GM23338 (cell line): ENCODE measurements around a stretch of chr15.

DNA sequence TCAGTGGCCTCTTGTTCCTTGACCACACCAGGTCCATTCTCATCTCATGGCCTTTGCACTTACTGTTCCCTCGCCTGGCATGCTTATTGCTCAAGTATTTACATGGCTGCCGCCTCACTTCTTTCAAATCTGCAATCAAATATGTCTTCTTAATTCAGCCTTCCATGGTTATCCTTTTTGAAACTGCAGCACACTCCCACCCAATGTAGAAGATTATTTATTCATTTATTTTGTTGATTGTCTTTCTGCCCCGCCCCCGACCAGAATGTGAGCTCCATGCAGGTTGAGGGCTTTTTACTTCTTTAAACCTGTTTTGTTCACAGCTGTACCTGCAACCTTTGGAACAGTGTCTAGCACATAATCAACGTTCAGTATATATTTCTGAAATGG is 30.6 kb downstream of the ATP8B4 start:
- PRO-cap, result no peak
- RAMPAGE, long total RNA, result no peak

DNA sequence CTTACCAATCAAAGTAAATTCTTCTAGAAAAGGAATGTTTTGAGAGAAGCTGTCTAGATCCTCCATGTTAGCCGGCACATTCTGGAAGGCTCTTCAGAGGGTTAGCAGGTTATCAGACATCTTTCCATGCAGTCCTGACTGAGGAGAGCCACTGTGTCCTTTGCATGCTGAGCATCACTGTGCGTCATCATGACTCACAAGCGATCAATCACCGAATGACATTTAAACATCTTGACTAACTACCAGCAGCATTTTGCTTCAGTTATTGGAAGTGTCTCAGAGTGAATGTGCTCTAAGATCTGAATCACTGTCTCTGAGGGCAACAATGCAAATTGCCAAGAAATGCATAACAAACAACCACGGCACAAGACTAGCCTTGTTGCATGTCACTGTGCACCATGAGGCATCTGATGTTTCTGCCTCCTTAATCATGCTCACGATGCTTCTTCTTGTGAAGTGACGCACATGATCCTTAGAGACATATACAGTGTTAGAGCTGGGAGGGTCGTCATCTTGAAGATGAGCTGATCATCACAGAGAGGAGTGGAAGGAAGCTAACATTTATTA is 18.3 kb upstream of the ATP8B4 start:
- PRO-cap, result no peak
- RAMPAGE, long total RNA, result no peak

DNA sequence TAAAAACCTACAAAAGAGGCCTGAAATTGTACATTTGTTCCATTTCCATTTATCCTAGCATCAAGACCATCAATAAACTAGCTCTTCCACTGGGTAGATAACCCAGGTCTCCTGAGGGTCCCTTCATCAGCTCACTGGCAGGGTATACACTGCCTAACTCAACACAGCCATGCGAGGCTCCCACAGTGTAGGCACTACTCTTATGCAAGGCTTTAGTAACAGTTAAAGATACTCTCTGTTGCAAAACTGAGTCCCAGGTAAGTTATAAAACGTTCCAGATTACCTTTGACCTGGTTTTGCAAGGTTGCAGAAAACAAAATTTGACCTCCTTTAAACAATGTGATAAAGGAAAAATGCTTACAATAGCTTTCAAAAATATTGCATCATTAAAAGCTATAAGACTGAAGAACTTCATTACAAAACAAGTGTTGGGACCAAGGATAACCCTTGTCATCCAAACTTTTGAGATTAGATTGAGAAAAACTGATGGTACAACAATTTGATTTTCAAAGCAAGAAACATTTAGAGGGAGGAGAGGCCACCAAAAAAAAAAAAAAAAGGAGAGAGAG is 5.5 kb downstream of the SLC27A2 start:
- PRO-cap, result no peak
- RAMPAGE, long total RNA, result no peak

- PRO-cap, result no peak
- RAMPAGE, long total RNA, result no peak
These were observed 11.0 kb downstream of the GABPB1 start for GRCh38 chr15:50343899-50344538.

DNA sequence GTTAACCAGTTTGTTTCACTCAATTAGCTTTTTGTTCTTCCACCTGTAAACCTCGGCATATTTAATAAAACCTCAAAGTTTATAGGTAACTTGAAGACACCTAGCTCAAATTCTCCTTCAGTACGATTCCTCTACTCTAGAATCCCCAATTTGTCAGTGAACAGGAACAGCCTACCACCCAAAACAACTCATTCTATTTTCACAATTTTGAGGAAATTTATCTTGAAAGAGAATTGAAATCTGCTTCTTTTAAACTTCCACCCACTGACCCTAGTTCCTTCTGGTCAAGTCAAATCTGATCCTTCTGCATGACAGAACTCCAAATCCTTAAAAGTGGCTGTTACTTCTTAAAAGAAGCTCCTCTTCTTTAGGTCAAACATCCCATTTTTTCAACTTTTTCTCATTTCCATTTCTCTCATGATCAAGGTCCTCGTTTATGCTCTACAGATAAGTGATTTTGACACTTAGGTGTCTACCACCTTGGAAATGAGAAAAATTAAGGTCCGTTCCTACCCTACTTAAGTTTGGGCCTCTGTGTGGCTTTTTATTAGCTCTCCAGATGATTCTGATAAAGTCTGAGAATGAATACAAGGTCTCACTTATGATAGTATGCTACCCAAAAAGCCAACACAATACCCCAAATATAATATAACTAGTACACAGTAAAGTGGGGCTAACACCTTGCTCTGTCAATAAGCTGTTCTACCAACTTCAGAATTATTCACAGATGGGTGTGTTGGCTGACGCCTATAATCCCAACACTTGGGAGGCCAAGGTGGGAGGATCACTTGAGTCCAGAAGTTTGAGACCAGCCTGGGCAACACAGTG is 4.2 kb downstream of the GABPB1 start:
- PRO-cap, result no peak
- RAMPAGE, long total RNA, result no peak

DNA sequence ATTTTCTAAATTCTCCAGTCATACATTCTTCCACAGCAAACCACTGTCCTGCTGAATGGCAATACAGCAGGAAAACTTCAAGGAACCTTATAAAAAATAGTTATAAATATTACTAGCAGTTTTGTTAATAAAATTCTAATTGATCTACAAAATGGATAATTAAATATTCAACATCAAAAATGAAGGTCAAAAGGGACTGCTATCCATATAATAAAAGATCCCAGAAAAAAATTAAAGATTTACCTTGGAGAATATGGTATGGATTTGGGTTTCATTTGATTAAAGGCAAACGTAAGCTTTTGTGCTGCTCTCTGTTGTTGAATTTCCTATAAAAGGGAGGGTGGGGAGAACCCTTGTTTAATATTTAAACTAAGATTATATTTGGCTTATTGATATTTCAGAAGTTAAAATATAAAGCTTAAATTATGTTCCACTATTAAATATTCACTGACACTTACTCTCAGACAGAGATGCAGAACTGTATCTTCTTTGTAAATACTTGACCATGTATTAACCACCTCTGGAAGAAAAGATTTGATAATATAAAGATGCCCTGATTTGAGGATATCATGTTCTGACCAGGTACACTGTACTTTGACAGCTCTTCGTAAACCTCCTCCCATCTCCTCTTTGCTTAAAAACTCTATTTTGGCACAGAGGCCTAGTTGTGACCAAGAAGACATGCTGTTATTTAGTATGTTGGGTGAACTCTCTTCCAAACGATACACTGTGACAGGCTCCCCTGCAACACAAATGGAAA is 28.1 kb upstream of the USP50 start:
- PRO-cap, result no peak
- RAMPAGE, long total RNA, result no peak

DNA sequence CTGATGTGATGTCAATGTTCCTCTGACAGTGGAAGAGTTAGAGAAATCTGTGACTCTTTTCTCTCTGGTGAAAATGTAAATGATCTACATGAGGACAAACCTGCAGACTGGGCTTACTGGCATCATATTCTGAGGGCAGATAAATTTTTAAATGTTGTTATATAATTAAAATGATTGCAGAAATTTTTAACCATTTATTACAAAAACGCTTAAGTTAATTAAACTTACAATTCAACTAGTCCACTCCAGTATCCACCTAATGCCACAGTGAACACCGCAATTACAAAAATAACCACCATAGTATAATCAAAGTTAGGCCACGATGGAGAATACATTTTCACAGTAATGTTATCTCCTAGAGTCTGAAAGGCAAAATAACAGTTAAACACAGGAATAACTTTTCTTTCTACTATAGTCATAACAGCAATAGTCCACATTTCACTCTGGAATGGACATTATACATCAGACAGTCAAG is 18.2 kb downstream of the SPPL2A start:
- PRO-cap, result no peak
- RAMPAGE, long total RNA, result no peak

GRCh38 chr15:50764417-50764934 is 1.0 kb downstream of the SPPL2A start:
- PRO-cap, result no peak
- RAMPAGE, long total RNA, result no peak

- PRO-cap, result bidirectional peak, plus-strand start at chr15:50908908, minus-strand start at chr15:50908934; bidirectional peak, plus-strand start at chr15:50908955, minus-strand start at chr15:50908968
- RAMPAGE, long total RNA, result no peak
These were observed 258 bp downstream of the AP4E1 start for GRCh38 chr15:50908861-50909020.

DNA sequence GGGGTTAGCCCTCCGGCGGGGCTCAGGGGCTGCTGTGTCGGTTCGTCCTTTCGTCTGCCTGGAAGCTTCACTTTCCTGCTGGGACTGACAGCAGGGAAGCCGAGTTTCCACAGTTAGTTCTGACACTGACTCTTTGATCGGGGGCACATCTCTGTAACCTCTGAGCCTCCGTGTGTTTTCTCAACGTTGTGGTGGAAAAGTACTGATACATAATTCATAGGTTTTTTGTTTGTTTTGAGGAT is 459 bp downstream of the AP4E1 start:
- PRO-cap, result bidirectional peak, plus-strand start outside the sequence, minus-strand start at position 127 of the sequence
- RAMPAGE, long total RNA, result no peak

DNA sequence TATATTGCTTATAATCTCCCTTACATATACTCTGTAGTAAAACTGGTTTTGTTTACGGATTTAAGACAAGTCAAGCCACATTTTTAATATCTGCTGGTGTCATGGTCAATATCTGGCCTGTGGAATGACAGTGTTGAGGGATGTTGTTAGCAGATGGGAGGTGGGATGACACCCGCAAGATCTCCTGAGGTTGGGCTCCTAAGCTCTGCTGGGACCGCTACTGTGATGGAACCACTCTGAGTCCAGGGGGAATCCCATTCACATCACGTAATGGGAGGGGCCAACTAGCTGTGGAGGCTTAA is 18.6 kb downstream of the TNFAIP8L3 start:
- PRO-cap, result no peak
- RAMPAGE, long total RNA, result no peak

DNA sequence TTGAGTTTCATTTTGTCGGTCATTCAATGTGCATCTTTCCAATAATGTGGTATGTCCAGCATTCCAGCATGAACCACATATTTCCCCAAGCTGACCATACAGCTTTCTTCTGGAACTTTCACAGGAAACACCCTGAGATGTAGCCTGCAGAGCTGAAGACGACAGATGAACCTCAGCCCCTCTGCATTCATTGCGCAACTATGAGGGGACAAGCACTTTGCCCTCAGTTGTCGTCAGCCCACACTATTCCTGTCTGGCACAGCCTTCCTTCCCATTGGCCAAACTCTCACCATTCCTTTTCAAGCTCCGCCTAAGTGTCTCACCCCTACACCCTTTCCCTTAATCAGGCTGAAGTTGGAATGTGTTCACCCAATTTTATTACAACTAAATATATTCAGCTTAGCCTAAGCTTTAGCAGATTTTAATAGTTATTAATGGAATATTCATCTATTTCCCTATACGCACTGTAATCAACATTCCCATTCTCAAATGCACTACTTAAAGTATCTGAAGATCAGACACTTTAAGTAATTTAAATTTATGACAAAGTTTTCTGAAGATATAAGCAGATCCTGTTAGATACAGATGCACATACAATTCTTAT is 19.4 kb downstream of the CYP19A1 start:
- PRO-cap, result no peak
- RAMPAGE, long total RNA, result no peak

DNA sequence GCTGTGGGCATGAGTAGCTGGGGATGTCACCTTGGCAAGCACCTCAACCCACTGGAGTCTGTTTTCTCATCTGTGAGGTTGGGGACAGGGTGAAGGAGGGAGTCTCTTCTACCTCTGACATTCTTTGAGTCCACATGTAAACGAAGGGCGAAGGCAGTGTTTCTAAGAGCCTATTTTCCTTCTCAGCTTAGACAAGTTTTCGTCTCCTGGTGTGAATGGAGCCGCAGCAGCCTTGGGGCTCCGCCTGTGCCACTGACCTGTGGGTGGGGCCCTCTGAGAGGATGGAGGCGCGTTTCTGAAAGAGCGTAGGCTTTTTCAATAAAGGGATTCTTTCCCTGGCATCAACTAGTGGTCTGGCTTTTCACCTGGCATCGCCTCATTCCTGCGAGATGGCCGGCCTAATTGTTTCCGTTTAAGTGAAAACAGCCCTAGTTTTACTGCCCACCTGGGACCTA is 736 bp downstream of the GLDN start:
- PRO-cap, result no peak
- RAMPAGE, long total RNA, result no peak

DNA sequence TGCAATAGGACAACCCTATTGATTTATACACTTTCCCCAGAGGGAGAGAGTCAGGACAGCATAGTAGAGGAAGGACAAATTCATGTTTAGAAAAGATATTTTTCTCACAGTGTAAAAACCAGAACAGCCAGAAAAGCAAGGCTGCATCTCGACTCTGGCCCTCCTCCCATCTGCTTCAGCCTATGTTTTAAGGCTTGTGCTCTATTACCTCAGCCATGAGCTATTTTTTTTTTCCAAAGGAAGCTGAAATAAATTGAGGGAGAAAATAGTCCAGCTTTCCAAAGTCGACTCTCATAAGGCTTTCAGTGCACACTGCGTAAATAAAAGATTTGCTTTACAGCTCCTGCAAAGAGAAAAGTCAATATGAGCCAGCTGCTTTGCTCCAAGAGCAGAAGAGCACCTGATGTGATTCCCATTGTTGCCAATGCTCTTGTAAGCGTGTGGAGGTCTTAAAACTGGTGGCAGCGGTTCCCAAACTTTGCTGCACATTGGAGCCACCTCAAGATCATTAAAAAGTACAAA is 26.7 kb downstream of the SCG3 start:
- PRO-cap, result no peak
- RAMPAGE, long total RNA, result no peak

DNA sequence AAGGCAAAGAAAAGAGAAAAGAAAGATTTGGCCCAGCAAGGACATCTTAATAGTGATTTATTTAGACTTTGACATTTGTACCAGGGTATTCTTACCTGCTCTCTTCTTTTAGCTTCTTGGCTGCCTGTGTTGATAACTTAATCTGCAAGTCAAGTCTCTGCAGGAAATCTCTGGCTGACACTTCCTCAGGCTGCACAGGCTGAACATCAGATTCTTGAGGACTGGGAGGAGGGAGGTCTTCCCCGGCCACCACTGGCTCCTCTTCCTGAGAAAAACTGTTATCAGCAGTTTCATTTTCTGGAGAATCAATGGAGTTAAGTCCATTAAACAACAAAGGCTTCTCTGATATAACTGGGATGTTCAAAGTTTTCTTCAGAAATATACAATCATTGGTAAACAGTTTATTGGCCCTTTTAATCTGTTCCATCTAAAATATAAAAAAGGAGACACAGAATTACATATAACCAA is 12.7 kb downstream of the LYSMD2 start:
- PRO-cap, result no peak
- RAMPAGE, long total RNA, result no peak

GRCh38 chr15:52019379-52020060 is 501 bp downstream of the MAPK6 start:
- PRO-cap, result bidirectional peak, plus-strand start at chr15:52019986, minus-strand start at chr15:52020013
- RAMPAGE, long total RNA, result no peak

DNA sequence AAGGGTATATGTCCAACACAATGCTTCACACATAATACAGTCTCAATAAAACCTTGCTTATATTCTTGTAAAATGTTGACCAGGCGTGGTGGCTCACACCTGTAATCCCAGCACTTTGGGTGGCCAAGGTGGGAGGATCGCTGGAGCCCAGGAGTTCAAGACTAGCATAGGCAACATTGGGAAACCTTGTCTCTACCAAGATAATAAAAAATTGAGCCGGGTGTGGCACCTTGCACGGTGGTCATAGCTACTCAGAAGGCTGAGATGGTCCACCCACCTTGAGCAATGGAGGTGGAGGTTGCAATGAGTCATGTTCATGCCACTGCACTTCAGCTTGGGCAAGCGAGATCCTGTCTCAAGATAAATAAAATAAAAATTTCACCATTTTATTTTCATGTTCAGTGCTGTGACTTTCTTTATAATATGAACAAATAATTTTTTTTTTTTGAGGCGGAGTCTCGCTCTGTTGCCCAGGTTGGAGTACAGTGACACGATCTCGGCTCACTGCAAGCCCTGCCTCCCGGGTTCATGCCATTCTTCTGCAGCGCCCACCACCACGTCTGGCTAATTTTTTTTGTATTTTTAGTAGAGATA is 12.6 kb downstream of the MAPK6 start:
- PRO-cap, result no peak
- RAMPAGE, long total RNA, result no peak

DNA sequence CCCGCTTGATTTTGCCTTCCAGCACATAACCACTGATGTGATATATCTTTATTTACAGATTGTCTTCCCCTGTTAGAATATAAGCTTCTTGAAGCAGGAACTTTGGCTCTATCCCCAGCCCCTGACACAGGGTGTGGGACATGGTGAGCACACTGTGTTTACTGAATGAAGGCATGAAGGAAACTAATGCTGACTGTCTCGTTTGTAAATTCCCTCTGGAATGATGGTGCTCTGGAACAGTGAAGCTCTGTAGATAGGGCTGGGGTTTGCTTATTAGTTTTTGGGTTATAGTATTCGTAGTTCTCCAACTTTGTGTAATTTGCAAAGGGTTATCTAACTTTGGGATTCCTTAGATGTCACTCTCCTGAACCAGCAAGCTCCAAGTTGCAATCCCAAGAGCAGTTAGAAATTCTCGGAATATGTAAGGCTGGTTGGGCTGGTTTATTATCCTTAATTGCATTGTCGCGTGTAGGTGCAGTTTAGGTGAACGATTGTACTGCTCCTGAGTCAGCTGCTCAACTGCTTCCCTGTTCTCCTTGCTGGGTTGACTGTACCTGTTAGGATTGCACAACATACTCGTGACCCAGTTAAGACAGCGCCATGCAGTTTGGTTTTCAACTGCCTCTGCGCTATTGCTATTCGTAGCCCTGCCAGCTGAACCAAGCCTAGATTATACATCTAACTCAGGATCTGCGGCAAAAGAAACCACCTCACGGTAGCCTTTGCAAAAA is 41.2 kb downstream of the BCL2L10 start:
- PRO-cap, result no peak
- RAMPAGE, long total RNA, result no peak

DNA sequence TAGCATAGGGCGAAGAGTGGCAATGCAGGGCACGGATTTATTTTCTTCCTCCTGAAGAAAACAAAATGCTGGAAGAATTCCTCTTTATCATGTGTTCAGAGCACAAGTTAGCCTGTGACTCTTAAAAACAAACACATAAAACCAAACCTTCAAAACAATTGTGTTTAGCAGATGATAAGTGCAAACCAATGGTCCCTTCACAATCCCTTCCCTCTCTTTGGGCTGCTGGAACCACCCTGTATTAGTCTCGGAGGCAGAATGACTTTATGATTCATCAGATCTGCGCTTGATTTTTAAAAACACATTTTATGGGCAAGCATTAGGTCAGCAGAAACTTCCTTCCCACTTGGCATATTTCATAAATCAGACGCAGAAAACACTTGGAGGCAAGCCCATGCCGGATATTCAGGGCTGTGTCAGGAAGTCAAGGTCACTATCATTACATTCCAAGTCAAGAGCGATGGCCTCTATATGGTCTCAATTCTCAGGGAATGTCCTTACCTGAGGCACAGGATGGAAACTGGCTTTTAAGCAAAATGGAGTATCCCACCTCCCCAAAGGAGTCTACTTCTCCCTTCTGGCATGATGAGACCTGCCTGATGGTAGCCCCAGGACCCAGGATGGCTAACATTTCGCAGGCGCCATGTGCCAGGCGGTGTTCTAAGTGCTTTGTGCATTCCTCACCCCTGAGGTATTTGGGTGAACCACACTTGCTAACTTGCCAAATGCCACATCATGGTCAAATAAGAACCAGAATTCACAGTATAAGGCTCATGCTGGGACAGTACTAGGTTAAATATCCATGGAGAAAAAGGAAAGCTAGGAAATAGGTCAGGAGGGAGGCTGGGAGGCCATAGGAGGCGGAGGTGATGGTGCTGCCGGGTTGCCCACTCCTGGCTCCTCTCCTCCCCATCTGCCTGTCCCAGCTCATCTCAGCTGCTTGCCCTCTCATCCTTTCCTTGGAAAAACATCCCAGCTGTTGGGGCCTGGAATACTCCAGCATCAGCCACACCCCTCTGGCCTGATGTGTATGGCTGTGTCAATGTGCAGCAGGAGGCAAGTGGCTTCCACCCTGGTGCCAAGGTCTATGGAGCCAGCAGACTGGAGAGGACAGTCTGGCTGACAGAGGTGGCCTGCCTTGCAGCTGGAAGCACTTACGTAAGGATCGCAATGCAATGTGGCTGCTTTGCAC is 18.8 kb downstream of the BCL2L10 start:
- PRO-cap, result no peak
- RAMPAGE, long total RNA, result no peak

- PRO-cap, result no peak
- RAMPAGE, long total RNA, result no peak
These were observed 6.5 kb downstream of the GNB5 start for GRCh38 chr15:52184644-52185052.